CD14-positive monocyte (primary cell): ENCODE measurements around the gene SLC36A1.

DNA sequence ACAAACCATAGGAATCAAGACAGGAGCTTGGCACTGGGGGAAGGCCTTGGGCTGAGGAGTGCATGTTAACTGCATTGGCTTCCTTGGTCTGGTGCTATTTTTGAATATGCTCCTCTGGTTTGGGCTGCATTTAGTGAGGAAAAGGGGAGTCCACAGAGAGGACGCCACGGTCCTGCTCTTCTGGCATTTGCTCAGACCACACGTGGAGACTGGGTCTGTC, 12.6 kb downstream of the MYOZ3 start:
- CAGE, long polyA plus RNA: no peak

GRCh38 chr5:150693202-150693527, 7.7 kb downstream of the RBM22 start:
- CAGE, long polyA plus RNA: no peak

DNA sequence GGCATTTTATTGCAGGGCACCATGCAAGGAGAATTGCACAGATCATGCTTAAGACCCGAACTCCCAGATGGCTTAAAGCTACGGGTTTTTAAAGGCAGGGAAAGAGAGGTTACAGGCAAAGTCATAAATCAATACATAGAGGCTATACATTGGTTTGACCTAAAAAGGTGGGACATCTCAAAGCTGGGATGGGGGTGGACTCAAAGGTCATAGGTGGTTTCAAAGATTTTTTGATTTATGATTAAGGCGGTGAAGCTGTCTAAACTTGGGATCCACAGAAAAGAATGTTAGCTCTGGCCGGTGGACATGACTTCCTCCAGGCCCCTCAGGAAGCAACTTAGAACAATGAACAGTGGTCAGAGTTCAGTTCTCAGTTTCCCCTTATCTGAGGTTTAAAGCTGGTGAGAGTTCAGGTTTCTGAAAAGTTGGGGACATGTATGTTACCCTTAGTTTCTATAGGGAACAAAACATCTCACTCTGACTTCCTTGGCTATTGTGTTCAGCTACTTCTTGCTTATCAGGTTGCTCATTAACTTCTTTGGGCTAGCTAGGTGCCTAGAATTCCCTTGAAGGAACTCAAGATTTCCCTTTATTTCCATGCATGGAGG, 6.1 kb upstream of the RBM22 start:
- CAGE, long polyA plus RNA: no peak

DNA sequence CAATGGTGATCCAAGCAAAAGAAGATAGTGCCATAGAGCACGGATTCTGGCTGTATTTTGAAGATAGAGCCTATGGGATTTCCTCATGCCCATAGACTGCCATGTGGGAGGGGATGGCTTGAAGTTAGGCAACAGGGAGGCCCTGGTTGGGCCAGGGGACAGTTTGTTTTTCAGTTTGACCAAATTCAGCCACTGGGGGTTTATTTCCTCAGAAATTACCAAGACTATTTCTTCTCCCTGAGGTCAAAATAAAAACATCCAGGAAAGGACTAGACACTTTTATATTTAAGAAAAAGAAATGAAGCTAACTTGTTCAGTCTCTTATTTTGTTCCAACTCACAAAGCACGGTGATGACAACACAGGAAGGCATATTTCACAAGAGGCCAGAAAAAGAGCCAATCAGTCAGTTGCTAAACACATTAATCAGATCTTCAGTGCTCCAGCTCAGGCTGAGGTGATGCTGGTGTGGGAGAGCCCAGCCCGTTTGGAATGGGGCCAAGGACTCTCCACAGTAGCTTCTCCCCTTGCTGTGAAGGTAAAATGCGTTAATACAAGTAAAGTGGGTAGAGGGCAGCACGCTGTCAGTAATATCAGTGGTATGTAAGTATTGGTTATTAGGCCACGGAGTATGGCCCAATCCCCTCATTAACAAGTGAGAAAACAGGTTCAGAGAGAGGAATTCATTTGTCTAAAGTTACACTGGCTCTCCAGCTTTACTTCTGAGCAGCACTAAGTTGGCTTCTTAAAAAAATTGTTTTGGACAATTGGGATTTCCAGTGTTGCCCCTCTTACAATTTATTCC, 4.5 kb upstream of the DCTN4 start:
- CAGE, long polyA plus RNA: no peak

- CAGE, long polyA plus RNA: no peak
These were observed 9.6 kb downstream of the GPX3 start for GRCh38 chr5:151030099-151030254.

GRCh38 chr5:151037870-151038207, 17.4 kb downstream of the GPX3 start:
- CAGE, long polyA plus RNA: no peak

DNA sequence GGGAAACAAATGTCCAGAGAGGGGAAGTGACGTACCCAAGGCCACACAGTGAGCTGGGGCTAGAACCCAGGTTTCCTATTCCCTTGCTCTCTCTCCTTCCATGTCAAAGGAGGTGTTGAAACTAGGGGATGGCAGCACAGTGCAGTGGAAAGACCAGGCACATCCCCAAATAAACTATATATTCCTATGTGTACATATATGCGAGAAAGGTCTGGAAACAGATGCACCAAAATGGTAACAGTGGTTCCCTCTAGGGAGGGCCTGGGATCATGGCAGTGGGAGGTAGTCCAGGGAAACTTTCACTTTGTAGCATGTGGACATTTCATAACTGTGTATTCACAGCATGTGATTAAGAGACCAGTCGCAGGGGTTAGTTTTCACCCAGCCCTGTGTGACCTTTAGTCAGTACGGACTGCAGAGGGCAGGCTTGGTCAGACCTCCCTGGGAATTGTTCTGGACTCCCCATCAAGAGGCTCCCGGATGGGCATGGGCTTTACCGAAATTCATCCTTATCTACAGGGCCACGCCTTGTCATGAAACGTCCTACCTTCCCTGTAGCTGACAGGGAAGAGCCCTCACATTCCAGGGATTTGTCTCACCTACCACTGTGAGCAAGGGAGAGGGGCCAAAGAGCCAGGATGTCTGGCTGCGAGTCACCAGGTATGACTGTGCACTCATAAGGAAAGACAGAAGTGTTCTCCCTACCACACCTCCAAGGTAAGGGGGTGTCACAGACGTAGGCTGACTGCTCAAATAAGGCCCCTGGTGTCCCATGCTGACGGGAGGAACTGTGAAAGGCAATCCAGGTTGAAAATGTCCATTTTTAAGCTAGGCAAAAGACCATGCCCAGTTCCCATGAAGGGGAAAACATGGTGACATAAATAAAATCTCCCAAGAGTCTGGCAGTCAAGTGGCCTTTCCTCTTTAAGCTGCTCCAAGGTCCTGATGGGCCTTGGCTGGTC, 19.9 kb downstream of the GPX3 start:
- CAGE, long polyA plus RNA: no peak

DNA sequence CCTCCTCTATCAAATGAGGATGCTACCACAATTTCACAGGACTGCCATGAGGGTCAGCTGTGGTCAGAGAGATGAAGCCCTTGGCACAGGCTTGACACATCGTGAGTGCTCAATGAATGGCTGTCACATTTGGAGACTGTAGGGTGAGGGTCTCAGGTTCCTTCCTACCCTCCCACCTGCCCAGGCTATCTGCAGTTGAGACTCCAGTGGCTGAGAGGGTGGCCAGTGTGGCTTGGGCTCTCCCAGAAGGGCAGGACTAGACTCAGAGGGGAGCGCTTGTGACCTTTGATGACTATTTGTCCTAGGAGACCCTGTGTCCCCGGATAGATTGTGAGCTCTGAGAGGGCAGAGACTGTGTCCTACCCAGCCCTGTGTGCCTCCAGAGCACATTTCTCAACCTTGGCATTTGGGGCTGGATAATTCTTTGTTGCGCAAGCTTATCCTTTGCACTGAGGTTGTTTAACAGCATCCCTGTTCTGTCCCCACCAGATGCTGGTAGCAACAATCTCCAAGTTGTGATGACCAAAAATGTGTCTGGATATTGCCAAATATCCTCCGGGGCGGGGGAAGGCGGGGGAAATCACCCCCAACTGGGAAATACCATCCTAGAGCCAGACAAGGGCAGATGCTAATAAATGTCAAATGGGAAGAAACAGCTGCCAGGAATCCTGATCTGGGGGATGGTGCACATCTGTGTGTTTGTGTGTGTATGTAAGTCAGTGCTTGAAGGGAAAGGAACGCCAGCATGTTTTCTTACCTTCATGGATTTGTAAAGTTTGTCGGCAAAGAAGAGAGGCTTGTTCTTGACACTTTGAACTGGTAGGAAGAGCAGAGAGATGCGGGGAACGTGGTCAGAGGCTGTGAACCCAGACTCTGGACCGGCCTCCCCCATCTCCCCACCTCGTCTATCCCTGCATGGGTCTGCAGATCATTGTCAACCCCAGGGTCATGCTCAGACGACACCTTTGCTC, 23.9 kb upstream of the TNIP1 start:
- CAGE, long polyA plus RNA: no peak

GRCh38 chr5:151130701-151131387, 26.7 kb downstream of the ANXA6 start:
- CAGE, long polyA plus RNA: no peak

- CAGE, long polyA plus RNA: no peak
These were observed 9.3 kb downstream of the CCDC69 start for GRCh38 chr5:151214597-151215009.

DNA sequence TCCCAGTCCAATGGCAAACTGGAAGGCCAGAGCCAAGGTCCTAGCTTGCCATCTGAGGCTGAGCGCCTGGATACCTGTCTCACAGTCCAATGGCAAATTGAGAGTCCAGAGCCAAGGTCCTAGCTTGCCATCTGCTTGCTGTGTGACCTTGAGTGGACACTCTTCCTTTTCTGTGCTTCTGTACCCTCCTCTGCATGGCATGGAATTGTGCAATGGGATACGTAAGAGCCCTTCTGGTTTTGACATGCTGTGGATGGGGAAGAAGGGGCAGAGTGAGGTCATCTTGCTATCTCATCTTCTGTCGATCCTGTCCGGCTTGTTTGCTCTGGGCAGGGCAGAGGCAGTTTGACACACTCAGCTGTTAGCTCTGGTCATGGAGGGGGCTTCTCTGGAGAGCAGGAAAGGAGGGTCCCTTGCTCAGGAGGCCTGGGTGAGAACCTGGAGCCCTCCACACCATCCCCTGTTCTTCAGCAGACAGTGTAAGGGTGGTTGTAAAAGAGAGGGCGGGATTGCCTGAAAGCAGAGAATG, 8.7 kb downstream of the CCDC69 start:
- CAGE, long polyA plus RNA: start-site peak on the plus strand centred at position 334 of the sequence, 40 bp wide, 67 and 42 reads in 2 replicates

- CAGE, long polyA plus RNA: no peak
These were observed at the start of gene SLC36A1 for GRCh38 chr5:151447144-151447978. SLC36A1 (plus strand) TSS chr5:151447603.

DNA sequence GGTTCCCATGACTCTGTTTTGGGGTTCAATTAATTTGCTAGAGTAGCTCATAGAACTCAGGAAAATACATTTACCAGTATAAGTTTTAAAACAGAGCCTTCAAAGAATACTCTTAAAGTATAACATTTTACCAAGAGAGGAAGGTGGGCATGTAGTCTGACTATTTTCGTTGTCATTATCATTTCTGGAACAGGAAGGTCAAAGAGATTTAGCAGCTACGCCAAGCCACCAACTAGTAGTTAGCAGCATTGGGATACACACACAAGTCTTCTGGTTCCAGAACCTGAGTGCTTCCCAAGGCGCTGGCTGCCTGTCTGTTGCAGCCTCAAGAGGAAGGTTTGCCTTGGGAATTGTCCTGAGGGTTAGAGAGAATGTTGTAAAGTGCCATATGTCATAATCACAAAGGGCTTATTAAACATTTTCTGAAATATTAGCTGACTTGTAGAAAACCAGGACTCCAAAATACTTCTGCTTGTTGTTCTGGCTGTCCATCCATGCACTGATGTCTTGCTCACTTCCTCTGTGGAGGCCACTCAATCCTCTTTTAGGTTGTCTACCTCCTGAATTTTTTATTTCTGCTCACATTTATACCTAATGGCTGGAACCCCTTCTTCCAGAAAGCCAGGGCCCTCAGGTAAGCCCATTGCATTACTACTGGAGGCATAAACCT, 46.2 kb downstream of the SLC36A1 start:
- CAGE, long polyA plus RNA: no peak

GRCh38 chr5:151678016-151678668, 8.6 kb downstream of the SPARC start:
- CAGE, long polyA plus RNA: no peak

GRCh38 chr5:151682852-151683394, 3.8 kb downstream of the SPARC start:
- CAGE, long polyA plus RNA: no peak

- CAGE, long polyA plus RNA: no peak
These were observed 2.7 kb downstream of the SPARC start for GRCh38 chr5:151683700-151684681.

- CAGE, long polyA plus RNA: no peak
These were observed 510 bp downstream of the SPARC start for GRCh38 chr5:151686326-151686483.

DNA sequence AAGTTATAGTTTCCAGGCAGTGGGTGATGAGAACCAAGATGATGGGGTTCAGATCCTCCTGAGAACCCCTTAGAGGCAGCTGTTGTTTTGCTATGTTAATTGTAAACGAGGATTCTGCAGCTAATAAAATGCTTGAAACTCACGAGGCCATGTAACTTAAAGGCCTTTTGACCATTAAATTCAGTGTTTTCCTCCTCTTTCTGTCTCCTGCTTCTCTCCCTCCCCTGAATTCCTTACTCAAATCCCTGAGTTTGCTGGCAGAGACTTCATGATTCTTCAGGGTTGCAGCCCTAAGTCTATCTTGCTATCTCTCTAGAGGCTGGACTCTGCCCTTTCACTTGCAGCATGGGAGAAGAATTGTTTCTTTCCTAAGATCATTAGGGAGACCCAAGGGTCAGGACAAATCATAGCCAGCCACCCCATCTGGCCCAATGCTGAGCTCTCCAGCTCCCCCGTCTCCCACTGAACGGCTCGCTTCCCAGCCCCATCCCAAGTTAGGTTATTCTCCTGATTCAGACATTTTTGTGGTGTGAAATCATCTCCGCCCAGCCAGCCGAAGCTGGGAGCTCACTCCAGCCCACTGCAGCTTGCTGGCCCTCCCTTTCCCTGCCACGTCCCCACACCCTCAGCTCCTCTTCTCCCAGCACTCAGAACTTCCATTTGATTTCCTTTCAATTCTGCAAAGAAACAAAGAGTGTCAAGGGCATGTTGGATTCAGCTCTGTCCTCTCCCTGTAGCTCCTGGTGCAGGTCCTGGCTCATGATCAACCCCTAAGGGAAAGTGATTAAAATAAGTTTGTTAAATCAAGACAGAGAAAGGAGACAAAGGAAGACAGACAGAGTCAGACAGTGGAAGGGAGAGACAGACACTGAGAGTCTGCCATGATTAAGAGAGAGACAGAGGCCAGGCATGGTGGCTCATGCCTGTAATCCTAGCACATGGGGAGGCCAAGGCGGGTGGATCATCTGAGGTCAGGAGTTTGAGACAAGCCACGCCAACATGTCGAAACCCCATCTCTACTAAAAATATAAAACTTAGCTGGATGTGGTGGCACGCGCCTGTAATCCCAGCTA, 12.4 kb upstream of the SPARC start:
- CAGE, long polyA plus RNA: no peak

GRCh38 chr5:151755139-151755758, 3.2 kb downstream of the ATOX1 start:
- CAGE, long polyA plus RNA: no peak

GRCh38 chr5:152207221-152207517, 197.9 kb downstream of the NMUR2 start:
- CAGE, long polyA plus RNA: no peak